Right ventricle myocardium (tissue), 1 donor: Measurements from ENCODE around the gene ANKRD54.

- PRO-cap, 2 experiments, result peak in 2 of 2 experiments; most common plus-strand start chr22:37546213 (in 2); most common minus-strand start chr22:37545966 (in 1)
Observed at GRCh38 chr22:37545668-37546814, 14.2 kb upstream of the CDC42EP1 start.

GRCh38 chr22:37560601-37561508, 575 bp downstream of the CDC42EP1 start:
- PRO-cap, 2 experiments, result peak in 2 of 2 experiments; most common plus-strand start chr22:37561081 (in 2); most common minus-strand start chr22:37560832 (in 1)

DNA sequence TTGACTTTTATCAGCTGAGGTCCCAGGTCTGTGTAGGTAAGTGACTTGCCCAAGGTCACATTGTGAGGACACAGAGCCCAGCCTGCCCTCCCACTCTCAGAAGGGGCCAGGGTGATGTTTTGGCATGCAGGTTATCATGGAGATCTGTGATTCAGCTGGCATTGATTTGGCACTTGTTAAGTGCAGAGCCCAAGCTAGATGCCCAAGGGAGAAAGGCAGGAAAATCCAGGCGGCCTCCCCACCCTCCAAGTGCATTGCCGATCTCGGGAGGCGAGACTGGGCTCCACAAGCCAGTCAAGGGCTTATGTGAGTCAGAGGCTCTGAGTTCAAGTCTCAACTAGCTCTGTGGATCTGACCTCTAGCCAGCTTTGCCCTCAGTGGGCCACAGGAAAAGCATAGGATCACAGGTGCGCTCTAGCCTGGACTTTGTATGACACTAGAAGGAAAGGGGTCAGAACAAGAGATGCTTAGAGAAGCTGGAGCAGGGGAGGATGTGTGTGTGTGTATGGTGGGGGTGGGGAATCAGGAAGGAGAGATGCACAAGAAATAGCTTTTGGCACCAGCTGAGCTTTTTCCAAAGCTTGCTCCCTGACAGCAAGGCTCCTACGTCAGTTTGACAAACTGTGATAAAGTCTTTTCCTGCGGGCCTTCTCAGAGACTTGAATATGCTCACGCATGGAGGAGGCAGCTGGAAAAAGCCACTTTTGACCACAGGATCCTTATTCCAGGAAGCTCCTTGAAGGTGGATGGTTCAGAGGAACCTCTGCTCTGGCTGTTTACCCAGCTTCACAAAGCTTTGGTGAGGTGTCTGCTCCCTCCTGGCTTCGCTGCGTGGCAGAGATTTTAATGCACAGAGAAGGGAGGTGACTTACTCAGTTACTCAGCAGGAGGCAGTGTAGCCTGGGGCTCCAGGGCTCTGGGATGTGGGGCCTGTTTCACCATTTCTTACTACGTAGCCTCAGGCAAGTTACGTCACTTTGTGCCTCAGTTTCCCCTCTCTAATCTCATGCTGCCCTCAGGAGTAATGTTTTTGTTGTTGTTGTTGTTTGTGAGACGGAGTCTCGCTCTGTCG, 3.8 kb downstream of the CDC42EP1 start:
- PRO-cap, 2 experiments, result no peak in any of the 2 experiments

GRCh38 chr22:37568903-37569820, 8.9 kb downstream of the CDC42EP1 start:
- PRO-cap, 2 experiments, result no peak in any of the 2 experiments

GRCh38 chr22:37606884-37607515, 1.6 kb upstream of the GGA1 start:
- PRO-cap, 2 experiments, result no peak in any of the 2 experiments

DNA sequence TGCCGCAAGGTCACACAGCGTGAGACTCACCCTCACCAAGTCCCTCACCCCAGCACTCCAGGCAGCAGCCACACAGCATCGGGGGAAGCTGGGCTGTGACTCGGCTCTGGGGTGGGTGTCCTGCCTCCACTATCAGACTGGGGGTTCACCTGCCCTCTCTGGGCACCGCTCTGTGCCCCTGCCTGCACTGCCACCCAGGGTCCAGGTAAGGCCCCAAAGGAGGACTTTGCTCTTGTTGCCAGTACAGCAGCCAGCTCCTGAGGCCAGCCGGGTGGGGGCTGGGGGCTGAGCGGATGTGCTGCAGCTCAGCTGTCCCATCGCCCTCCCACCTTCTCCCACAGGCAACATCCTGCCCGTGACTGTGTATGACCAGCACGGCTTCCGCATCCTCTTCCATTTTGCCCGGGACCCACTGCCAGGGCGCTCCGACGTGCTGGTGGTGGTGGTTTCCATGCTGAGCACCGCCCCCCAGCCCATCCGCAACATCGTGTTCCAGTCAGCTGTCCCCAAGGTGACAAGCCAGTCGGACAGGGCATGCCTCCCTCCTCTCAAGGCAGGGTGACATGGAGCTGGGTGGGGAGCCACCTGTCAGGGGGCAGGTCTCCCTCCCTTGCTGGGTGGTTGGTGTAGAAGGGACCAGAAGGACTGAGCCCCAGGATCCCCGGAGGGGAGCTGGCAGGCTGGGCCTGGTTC, 7.7 kb upstream of the SH3BP1 start:
- PRO-cap, 2 experiments, result no peak in any of the 2 experiments

GRCh38 chr22:37655609-37656210, 2.8 kb upstream of the PDXP start:
- PRO-cap, 2 experiments, result no peak in any of the 2 experiments

DNA sequence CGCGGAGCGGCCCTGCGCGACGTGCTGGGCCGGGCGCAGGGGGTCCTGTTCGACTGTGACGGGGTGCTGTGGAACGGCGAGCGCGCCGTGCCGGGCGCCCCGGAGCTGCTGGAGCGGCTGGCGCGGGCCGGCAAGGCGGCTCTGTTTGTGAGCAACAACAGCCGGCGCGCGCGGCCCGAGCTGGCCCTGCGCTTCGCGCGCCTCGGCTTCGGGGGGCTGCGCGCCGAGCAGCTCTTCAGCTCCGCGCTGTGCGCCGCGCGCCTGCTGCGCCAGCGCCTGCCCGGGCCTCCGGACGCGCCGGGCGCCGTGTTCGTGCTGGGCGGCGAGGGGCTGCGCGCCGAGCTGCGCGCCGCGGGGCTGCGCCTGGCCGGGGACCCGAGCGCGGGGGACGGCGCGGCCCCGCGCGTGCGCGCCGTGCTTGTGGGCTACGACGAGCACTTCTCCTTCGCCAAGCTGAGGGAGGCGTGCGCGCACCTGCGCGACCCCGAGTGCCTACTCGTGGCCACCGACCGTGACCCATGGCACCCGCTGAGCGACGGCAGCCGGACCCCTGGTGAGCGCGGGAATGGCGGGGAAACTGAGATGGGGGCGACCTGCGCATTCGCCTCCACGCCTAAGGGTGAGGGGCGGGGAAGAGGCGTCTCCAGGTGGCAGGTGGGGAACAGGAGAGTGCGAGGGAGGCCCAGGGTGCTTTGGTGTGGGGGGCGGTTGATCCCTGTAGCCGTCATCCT, 446 bp downstream of the PDXP start:
- PRO-cap, 2 experiments, result no peak in any of the 2 experiments

GRCh38 chr22:37733860-37734572, 37.2 kb downstream of the TRIOBP start:
- PRO-cap, 2 experiments, result no peak in any of the 2 experiments

- PRO-cap, 2 experiments, result no peak in any of the 2 experiments
Observed at GRCh38 chr22:37739035-37739909, 42.4 kb downstream of the TRIOBP start.

- PRO-cap, 2 experiments, result no peak in any of the 2 experiments
Observed at GRCh38 chr22:37772362-37772784, 32.7 kb upstream of the H1-0 start.

- PRO-cap, 2 experiments, result peak in 1 of 2 experiments; most common minus-strand start chr22:37818840 (in 1)
Observed at GRCh38 chr22:37818383-37819313, 4.5 kb upstream of the GALR3 start.

DNA sequence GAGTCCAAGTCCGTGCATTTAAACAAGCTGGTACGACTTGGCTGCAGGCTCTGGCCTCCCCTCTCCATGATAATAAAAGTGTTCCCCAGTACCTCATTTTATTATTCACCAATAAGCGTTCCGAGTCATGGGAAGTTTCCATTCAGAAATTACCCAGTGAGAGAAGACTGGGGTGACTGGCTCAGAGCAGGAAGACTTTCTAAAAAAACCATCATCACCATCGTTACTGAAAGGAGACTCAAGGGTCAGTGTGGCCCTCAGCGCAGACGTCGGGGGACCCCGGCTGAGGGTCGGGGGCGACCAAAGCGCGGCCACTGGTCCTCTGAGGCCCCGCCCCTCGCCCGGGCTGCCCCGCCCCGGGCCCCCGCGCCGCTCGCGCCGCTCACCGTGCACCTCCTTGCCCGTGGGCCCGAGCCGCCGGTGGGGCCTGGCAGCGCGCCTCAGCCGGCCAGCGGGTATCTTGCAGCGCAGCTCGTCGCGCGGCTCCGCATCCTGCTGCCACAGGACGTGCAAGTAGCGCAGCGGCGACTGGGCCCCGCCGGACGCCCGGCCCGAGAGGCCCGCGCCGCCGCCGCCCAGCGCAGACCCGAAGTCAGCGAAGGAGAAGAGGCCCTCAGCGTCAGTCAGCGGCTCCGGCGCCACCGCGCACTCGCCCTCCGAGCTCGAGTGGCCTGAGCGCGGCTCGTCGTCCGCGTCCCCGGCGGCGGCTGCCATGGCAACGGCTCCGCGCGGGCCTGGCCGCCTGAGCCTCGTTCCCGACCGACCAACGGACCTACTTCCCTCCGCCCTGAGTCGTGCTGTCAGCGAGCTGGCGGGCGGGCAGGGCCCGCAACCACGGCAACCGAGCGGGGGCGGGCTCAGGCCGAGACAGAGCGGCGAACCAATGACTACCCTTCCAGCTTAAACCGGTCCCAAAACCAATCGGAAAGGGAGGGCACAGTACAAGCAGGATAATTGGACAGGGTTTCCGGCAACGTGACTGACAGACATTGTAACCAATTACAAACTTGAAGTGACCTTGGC, at the start of gene ANKRD54:
TSS of gene ANKRD54 (minus strand) at position 810 of the 1,023 bp plus-strand sequence.
- PRO-cap, 2 experiments, result peak in 2 of 2 experiments; most common plus-strand start position 404 of the sequence (in 1); most common minus-strand start position 834 of the sequence (in 2)

- PRO-cap, 2 experiments, result no peak in any of the 2 experiments
Observed at GRCh38 chr22:37862653-37863282, 13.5 kb downstream of the EIF3L start.

GRCh38 chr22:37933772-37934267, 19.6 kb downstream of the C22orf23 start:
- PRO-cap, 2 experiments, result no peak in any of the 2 experiments

GRCh38 chr22:37979613-37980395, 4.6 kb downstream of the SOX10 start:
- PRO-cap, 2 experiments, result no peak in any of the 2 experiments

DNA sequence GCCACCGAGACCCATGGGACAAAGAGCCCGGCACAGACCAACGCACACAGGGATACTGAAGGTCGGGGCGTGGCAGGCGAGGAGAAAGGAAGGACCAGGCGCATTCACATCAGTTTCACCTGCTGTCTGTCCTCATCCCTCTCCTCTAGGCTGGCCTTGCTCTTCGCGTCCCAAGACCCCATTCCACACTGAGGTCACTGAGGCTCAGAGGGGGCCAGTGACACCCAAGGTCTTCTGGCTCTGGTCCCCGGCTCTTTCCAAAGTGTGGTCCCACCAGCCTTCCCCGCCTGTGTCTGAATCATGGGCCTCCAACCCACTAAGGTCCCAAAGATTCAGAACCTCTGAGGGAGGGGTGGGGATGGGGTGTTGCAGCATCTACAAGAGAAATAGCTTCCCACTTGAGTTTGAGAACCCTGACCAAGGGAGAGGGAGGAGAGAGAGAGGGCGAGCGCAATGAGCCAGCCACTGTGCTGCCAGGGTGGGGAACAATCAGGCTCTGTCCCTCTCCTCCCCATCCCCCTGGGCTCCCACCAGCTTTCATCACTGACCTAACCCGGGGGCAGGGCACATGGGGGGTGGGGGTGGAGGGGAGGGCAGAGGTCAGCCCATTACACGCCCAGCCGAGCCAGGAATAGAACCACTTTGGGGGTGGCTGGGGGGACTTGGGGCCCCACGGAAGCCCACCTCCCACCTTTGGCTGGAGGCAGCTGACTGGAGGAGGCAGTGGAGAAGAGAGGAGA, 7.1 kb upstream of the PICK1 start:
- PRO-cap, 2 experiments, result peak in 2 of 2 experiments; most common plus-strand start position 611 of the sequence (in 1); most common minus-strand start position 295 of the sequence (in 2)

- PRO-cap, 2 experiments, result peak in 2 of 2 experiments; most common plus-strand start chr22:38069570 (in 1); most common minus-strand start chr22:38069507 (in 2)
Observed at GRCh38 chr22:38069347-38070390, 12.5 kb downstream of the PICK1 start.

DNA sequence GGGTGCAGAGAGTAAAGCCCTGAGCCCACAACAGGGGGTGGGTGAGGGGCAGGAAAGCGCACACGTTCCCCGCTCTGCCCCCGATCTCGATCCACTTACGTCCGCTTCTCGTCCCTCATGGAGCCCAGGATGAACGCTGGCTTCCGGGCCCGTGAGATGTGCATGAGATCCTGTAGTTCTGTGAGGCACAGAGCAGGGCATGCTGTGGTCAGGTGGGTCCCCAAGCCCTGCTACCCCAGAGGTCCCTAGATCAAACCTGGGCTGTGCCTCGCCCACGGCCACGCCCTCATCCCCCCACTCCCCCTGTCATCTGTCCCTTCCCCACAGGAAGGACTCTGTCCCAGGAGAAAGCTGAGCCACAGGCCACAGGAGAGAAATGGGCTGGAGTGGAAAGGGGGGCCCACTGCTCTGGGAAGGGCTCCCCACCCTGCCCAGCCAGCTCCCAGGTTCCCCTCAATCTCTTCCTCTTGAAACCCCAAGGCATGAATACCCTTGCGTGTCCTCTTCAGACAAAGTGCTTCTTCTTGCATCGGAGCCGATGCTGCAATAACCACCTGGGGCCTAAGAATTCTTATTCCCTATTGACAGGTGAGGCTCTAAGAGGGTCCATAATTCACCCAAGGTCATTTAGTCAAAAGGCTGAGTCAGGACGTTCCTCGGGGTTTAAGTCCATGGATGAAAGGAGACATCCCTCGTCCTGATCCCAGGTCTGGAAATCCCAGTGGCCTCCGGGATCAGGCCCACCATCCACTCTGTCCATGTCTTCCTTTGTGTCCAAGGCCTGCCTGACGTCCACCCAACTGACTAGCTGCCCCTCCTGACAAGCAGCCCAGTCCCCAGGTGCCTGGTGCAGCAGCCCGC, 16.0 kb upstream of the BAIAP2L2 start:
- PRO-cap, 2 experiments, result no peak in any of the 2 experiments

DNA sequence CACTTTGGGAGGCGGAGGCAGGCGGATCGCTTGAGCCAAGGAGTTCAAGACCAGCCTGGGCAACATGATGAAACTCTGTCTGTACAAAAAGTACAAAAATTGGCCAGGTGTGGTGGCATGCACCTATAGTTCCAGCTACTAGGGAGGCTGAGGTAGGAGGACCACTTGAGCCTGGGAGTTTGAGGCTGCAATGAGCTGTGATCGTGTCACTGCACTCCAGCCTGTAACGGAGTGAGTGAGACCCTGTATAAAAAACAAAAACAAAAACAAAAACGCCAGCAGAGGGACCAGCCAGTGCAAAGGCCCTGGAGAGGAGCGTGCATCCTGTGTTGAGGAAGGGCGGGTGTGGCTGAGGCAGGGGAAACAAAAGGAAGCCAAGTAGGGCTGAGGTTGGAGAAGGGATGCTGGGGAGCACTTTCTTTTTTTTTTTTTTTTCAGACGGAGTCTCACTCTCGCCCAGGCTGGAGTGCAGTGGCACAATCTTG, 9.1 kb downstream of the MAFF start:
- PRO-cap, 2 experiments, result no peak in any of the 2 experiments